ENCODE data around the genes KLHL8 and PKD2.

DNA sequence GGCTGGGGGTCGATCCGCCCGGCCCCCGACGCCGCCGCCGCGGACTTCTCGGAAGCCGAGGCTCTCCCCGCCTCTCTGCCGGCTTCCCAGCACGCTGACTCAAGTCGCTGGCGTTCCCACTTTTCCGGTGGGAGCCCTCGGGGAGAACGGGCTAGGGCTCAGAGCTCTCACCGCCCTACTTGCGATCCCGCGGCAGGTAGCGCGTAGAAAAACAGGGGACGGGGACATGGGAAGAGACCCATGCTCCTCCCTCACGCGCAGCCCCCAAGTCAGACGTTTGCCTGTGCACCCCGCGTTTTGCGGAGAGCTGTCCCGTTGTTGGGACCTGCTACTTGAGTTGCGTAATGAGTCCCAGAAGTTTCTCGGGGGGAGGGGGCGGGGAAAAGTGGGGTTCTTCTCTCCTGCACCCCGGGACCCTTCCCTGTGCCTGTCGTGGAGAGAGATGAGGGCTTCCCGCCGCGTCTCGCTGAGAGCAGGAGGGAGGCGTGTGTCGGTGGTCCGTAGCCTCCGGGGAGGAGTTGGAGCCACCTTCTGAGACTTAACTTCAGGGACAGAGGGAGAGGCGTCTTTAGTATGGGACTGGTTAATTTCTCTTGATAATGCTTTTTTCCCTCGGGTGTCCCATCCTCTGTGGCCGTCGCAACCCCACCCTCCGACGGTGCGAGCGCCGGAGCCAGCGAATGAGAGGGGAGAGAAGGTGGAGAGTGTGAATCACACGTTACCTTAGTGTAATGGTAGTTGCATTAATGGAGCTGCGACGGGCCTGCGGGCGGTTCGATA, 645 bp downstream of the AFF1 start:
- PRO-cap = bidirectional peak, plus-strand start at position 119 of the sequence, minus-strand start at position 77 of the sequence

GRCh38 chr4:86968233-86968856, 33.5 kb downstream of the AFF1 start:
- PRO-cap = no peak

DNA sequence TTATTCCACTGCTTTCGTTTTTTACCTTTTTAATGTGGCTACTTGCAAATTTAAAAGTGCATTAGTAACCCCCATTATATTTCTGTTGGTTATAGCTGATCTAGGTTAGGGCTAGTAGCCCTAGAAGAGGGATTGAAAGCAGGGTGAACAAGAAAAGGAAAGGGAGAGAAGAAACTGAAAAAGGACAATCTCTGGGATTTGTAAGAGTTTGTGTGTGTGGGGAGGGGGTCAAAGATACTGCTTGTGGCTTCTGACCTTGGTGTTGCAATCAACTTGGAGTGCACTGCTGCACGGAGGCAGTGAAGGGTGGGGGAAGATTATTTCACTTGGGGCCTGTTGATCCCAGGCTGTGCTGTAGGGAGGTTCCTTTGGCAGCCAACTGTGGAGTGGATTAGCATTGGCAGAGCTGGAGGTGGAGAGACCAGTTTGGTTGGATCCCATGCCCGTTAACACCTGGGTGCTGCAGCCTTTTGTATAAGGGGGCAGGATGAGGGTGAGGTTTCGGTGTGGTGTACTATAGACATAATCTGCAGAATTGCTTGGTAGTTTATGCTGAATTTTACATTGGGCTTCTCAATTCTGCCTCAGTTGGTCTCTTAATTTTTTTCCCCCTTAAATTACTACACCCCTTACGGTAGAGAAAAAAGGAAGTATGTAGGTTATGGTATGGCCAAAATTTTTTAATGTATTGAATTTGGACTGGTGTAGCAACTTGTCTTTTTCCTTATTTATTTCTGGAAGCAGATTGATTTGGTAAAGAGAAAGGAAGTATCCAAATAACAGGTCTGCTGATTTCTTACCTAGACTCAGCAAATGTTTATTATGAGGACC, 38.3 kb downstream of the AFF1 start:
- PRO-cap = no peak

- PRO-cap = no peak
Observed at GRCh38 chr4:86981730-86982255, 47.0 kb downstream of the AFF1 start.

GRCh38 chr4:87055225-87056186, 120.7 kb downstream of the AFF1 start:
- PRO-cap = bidirectional peak, plus-strand start at chr4:87055576, minus-strand start at chr4:87055424

GRCh38 chr4:87073680-87074343, 139.0 kb downstream of the AFF1 start:
- PRO-cap = no peak

DNA sequence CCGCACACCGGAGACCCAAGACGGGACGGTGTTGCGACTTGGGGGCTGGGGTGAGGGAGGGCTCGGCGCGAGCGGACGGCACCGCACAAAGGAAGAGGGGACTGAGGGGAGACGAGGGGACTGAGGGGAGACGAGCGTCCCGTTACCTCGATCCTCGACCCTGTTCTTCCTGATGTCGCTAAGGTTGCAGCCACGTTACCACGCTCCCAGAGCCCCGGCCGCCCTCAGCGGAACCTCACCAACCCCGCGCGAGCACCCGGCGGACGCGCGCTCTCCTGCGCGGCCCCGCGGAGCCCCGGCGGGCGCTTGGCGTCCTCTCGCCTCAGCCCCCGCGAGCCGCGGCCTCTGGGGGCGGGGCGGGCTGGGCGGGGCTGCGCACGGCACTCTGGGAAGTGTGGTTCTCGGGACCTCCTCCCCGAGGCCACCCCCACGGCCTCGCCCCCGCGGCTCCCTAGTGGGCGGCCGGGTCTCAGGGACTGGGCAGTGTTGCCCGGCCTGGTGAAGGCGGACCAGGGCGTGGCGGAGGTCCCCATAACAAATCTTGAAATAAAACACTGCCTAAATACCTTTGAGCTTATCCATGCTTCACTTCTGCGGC, at the start of gene KLHL8:
KLHL8 (minus strand) TSS at position 347 of the 598 bp plus-strand sequence.
- PRO-cap = bidirectional peak, plus-strand start at position 483 of the sequence, minus-strand start at position 347 of the sequence

DNA sequence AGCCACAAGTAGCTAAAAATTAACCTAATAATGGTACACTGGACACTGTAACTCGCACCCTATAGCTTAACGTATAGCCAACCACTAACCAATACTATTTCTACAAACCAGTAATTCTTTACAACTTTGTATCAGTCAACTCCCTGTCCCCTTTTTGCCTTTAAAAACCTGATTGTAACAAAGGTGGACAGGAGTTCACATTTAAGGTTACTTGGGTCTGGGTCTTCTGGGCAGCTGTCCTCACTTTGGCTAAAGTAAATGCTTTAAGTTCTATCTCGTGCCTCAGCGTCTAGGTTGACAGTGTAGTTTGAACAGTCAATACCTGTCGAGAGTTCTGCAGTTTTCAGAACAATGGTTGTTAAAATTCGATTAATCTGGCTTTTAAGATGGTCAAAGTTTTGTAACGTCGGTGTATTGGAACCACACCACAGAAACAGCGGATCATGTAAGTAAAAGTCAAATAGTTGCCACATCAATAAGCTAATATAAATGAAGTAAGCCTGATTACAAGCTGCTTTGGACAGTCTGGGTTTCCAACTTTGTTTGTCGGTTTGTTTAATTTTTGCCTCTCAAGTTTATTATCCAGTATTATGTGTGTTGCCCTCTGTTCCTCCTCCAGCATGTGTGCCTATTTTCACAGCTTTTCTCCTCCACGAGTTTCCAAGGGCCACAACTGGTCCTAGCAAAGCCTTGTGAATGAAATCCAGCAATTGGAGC, 1.5 kb upstream of the NUDT9 start:
- PRO-cap = no peak

- PRO-cap = no peak
Observed at GRCh38 chr4:87493883-87494559, 35.2 kb downstream of the SPARCL1 start.

DNA sequence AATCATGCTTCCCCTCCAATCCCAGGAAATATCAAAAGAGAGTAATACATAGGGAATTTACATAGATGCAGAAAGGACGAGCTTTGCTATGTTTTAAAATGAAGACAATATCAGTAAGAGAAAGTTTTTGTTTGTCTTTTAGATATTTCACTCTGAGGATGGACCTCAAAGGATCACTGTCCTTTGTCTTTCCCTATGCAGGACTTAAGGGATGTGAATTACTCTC, 28.0 kb downstream of the DMP1 start:
- PRO-cap = no peak

DNA sequence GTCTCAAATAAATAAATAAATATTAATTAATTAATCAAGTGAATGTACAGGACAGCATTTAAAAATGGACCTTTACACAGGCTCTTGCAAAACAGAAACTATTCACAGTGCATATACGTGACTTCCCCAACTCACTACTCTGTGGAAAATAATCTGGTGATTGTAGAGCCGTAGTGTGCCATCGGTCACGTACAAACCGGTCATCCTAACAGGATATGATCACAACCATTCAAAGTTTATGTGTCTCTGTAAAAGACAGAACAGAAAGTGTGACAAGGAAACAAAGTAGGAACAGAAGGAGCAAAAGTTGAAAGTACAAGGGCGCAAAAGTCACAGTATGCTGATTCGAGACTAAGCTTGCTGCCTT, 18.5 kb downstream of the MEPE start:
- PRO-cap = no peak

DNA sequence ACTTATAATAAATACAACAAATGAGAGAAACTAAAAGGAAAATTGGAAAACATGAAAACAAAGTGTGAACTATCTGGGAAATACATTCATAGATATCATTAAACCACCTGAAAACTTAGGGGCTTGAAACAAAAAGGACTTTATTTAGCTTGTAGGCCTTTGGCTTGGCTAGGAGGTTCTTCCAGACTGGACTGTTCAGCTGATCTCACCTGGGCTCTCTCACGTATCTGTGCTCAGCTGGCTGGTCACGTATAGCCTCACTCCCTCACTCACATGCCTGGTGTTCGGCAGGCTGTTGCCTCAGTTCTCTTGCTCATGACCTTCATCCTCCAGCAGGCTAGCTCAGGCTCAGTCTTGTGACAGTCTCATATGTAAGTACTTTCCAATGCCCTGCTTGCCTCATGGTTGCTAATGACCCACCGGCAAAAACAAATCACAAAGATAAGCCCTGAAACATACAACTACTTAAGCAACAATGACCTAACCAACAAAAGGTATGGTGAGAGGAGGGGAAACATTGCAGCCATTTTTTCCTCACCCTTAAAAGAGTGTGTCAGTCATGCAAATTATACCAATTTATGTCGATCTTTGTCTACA, 24.9 kb downstream of the MEPE start:
- PRO-cap = no peak

- PRO-cap = no peak
Observed at GRCh38 chr4:87865168-87865874, 32.6 kb downstream of the MEPE start.

GRCh38 chr4:88007168-88007819, at the start of gene PKD2:
Gene PKD2, plus strand, starts transcription at chr4:88007635.
- PRO-cap = bidirectional peak, plus-strand start at chr4:88007635, minus-strand start at chr4:88007547

DNA sequence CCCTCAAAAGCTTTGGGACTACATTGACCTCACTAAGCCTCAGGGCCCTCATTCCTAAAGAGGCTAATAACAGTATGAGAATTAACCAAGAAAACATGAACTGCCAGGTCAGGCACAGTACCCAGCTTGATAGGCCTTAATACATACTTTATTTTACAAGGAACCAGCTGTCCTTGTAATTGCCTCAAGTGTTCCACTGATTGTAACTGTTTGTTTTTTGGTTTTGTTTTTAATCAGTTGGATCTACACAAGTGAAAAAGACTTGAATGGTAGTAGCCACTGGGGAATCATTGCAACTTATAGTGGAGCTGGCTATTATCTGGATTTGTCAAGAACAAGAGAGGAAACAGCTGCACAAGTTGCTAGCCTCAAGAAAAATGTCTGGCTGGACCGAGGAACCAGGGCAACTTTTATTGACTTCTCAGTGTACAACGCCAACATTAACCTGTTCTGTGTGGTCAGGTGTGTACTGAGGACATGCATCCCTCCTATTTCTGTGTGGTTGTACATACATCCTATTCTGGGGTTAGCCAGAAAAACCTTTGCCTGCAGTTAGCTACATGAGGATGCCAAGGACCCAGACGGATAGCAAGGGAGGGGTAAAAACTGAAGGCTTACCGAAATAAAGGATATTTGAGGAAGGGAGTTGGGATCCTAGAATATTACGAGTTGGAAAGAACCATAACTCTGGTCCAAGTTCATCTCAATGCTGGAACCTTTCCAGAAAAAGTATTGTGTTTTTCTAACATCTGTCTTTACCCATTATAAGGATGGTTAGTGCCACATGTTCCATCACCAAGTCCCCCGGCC, 35.8 kb downstream of the PKD2 start:
- PRO-cap = no peak

- PRO-cap = no peak
Observed at GRCh38 chr4:88195867-88196356, 37.5 kb upstream of the ABCG2 start.

DNA sequence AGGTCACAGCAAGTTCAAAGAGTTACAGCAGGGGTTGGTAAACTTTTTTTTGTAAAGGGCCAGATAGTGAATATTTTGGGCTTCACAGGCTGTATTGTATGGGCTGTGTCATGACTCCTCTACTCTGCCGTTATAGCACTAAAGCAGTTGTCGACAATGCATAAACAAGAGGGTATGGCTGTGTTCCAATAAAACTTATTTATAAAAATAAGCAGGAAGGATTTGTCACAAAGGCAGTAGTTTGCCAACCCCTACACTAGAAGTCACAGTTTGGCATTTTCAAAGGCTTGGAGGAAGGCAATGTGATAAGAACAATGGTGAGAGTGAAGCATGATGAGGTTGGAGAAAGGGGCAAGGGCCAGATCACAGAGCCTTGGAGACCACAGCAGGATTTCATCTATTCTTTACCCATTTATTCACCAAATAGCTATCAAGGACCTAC, 59.2 kb downstream of the PPM1K start:
- PRO-cap = no peak

DNA sequence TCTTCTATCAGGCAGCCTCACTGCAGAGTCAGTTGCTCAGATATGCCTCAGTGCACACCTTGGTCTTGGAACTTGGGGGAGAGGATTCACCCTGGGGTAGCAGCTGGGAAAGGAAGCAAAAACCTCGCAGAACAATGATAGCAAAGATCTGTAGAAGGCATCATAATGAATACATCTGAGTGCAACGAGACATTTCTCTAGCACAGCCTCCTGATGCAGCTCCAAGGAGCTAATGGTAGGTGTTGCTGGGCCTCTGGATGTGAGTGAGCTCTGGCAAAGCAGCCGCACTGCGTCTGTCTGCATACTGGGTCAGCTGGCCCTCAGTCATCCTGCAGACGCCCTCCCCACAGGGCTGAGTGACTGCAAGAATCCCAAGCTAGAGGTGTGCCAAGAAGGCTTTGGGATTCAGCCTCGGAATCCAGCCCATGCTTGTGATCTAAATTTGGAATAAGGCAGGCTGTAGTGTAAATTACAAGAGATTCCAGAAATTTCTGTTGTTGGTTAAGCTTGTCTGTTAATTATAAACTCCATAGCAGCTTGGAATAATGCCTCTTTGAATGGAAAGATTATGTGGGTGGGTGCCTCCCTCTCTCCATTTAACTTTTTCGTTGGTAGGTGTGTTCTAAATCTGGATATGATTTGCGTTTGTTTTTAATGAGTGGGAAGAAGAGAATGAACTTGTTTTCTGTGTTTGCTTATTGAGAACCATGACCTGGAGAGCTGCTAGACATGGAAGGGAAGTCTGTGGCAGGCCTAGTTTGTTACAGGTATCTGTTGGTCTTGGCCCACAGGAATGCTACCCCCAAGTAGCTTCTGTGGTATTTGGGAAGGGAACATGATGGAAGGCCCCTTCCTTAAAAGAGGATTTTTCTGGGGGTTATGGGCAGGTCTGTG, 18.6 kb downstream of the HERC3 start:
- PRO-cap = unidirectional peak, minus-strand start at position 299 of the sequence

GRCh38 chr4:88646574-88647517, 50.8 kb downstream of the NAP1L5 start:
- PRO-cap = no peak

GRCh38 chr4:88655098-88655688, 42.4 kb downstream of the NAP1L5 start:
- PRO-cap = no peak

Data from left ventricle myocardium (tissue), 1 donor.